ENCODE measurements around a stretch of chr7.

DNA sequence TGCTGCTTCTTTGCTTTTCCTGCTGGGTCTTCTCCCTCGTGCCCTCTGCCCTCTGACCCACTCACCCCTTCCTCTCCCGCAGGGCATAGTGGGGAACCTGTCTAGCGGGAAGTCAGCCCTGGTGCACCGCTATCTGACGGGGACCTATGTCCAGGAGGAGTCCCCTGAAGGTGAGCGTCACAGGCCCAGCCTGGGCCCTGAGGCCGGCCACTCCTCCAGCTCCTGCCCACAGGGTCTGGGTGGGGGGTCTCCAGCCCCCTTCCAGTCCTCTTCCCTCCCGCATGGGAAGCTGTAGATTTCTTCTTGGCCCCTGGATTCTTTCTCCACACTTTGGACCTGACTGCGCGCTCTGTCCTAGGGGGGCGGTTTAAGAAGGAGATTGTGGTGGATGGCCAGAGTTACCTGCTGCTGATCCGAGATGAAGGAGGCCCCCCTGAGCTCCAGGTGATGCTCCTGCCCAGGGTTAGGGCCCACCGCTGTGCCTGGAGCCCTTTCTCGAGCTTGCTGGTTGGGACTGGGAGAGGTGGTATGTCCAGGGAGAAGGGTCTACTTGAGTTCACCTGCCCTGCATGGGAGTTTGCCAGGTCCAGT, 30.8 kb downstream of the AGAP3 start:
- PRO-cap, result no peak

DNA sequence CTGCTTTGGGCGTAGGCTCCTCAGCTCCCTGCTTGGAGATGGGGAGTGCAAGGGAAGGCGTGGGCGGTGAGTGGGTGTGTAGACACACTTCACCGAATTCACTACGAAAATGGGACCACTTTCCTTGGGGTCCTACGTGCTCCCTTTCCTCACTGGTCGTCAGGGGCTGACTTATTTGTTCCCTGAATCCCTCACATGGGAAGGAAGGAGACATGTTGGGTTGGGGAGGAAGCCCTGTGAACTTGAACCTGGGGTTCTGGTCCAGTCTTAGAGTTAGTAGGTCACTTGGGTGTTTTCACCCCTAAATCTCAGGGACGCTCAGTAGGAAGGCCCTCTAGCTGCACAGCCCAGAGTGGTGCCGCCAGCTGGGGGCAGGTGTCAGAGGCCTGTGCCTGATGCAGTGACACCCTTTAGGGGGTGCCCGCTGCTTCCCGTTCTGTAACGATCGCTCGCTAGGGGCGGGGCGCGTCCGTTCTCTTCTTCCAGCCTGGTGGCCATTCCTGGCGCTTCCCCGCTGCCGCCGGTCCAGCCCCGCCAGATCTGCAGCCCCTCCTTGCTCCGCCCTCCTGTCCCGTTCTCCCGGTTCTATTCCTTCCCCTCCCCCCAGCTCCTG, 39.0 kb downstream of the AGAP3 start:
- PRO-cap, result no peak

- PRO-cap, result no peak
Observed at GRCh38 chr7:151243346-151243660, 5.2 kb downstream of the SMARCD3 start.

DNA sequence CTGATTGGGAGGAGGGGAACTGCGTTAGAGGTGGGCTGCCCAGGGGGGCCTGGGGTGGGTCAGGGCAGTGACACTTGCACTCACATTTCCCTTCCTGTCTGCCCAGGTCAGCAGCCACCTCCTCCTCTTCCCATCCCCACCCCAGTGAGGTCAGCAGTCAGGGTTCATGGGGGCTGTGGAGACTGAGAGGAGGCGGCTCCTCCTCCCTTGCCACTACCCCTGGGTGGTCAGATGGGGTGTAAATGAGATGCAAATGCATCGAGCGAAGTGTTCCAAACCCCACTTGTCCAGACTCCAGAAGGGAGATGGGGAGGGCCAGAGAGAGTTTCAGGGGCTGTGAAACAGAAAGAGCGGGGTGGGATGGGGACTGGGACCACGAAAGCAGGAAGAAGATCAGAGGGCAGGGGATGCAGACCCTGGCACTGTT, 2.0 kb downstream of the SMARCD3 start:
- PRO-cap, result no peak

GRCh38 chr7:151276746-151277773, 28.6 kb upstream of the SMARCD3 start:
- PRO-cap, result bidirectional peak, plus-strand start at chr7:151277250, minus-strand start at chr7:151277149

GRCh38 chr7:151304912-151305278, 36.7 kb upstream of the NUB1 start:
- PRO-cap, result bidirectional peak, plus-strand start at chr7:151305137, minus-strand start at chr7:151305035

DNA sequence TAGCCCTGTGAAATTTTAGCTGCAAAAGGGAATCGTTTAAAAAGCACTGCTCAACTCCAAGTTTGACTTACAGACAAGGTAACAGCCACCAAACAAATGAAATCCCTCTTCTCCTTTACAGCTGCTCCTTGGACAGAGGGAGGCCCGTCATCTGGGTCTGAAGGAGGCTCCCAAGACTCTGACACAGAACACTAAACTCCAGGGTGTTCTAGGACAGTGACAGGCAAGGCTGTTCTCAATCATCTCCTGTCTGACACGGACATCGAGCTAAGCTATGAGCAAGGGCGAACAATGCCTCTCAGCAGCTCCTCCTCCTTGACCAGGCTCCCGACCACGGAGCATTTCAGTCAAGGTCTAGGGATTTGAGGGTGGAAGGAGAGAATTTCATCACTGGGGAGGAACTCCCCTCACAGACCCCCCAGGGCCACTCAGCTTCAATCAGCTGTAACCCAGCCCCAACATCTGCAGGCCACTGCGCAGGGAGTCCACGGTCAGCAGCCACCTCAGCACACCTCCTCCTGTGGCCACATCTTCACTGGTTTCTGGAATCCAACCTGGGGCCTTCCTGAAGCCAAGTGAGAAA, 26.2 kb upstream of the CRYGN start:
- PRO-cap, result no peak

DNA sequence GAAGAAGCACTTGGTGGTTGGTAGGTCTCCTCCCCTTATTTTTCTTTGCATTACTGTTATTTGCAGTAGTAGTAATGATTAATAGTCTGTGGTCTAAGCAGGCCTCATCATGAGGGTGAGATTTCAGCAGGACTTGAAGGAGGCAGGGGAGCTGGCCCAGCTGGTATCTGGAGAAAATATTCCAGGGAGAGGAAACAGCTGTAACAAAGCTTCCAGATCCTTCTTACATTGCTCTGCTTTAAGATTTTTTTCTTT, 31.0 kb upstream of the RHEB start:
- PRO-cap, result no peak

DNA sequence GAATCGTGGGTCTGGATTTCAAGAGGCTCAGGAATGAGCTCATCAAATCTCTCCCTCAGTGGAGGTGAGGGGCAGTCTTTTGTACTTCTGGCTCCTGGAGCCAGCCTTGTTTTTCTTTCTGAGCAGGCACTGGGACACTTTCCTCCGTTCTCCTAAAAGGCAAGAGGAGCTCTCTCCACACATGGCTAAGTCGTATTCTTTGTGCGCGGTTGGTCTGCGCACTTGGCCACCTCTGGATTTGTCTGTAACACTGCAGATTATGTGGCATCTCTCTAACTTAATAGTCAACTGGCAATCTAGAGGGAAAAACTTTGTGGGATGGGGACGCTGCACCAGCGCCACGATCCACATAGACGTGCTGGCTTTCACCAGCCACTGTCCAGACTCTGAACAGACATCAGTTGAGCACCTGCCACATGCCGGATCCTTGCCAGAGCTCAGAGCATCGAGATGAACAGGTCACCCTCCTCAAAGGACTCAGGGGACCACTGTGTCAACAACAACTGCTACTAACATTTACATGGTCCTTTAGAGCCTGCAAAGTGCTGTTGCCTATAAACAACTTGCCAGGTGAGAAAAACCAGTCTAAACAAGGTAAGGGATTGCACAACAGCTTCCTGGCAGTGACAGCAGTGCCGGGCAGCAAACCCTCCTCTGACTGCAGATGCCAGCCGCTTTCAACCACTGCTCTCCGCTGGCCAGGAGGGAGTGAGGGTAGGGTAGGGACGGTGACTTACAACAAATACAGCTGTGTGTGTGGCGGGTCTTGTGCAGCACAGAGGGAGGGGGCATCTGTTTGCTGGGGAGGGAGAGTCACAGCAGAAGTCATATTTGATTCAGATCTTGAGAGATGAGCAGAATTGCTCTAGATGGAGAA, 32.6 kb upstream of the RHEB start:
- PRO-cap, result no peak

- PRO-cap, result no peak
Observed at GRCh38 chr7:151553127-151553768, 33.6 kb upstream of the RHEB start.

DNA sequence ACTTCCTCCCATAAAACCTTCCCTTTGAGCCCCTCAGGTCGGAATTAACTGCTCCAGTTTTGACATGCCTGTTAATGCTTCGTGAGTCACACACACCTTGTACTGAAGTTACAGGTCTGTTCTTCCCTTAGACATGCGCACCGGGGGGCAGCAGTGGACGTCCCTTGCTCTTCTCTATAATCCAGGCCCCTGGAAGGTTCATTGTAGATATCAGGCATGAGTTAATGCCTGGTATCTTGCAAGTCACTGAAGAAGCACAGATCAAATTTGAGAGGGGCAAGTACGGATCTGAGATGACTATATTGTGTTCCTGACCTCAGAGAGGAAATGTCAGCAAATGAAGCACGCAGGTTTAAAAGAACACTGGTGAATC, 88.6 kb upstream of the RHEB start:
- PRO-cap, result no peak

DNA sequence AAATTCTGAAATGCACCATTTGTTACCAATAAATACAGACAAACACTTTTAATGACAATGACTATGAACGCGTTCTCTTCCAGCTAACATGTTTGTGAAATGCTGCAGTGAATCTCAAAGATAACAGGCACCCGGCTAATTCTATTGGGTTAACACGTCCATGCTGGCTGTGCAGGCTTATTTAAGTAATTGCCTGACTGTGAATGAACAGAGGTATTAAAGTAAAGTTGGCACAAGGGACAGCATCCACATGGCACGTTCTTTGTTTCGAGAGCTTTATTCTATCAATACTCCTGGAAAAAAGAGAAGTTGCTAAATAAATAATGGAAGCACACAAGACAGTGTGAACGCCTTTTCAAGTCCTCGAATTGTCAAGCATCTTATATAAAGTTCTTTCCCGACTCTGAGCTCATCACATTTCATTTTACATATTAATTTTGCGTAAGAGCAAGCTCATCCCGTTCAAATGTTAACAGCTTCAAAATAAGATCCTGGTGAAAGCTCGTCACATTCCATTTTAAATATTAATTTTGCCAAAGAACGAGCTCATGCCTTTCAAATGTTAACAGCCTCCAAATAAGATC, 111.3 kb upstream of the RHEB start:
- PRO-cap, result no peak

GRCh38 chr7:151632801-151633559, 113.3 kb upstream of the RHEB start:
- PRO-cap, result no peak

DNA sequence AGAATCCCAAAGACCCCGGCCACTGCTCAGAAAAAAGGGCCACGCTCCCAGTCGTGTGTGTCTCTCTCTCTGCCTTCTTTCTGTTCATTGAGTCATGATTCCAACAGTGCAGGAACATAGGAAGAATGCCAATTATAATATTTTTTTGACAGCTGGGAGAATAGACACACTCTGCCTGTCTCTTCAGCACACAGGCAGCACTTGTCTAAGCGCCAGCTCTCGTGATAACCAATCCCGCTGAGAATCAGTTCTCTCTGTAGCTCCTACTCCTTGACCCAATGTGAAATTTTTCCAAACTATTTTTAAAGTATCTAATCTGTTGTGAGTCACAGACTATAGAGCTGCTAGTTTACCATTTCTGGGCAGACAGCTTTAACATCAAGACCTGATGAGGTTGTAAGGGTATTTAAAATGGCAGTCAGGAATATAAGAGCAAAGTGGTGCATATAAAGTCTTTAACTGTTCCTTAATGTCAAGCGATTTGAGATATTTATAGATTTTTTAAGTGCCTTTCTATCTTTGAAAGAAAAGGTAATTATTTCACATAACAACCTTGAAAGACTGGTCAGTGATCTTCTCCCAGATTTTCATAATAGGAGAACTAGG, 145.8 kb upstream of the RHEB start:
- PRO-cap, result no peak

- PRO-cap, result no peak
Observed at GRCh38 chr7:151695805-151696324, 176.2 kb upstream of the RHEB start.

- PRO-cap, result no peak
Observed at GRCh38 chr7:151699902-151700519, 176.9 kb downstream of the PRKAG2 start.

GRCh38 chr7:151708699-151709041, 168.2 kb downstream of the PRKAG2 start:
- PRO-cap, result no peak

DNA sequence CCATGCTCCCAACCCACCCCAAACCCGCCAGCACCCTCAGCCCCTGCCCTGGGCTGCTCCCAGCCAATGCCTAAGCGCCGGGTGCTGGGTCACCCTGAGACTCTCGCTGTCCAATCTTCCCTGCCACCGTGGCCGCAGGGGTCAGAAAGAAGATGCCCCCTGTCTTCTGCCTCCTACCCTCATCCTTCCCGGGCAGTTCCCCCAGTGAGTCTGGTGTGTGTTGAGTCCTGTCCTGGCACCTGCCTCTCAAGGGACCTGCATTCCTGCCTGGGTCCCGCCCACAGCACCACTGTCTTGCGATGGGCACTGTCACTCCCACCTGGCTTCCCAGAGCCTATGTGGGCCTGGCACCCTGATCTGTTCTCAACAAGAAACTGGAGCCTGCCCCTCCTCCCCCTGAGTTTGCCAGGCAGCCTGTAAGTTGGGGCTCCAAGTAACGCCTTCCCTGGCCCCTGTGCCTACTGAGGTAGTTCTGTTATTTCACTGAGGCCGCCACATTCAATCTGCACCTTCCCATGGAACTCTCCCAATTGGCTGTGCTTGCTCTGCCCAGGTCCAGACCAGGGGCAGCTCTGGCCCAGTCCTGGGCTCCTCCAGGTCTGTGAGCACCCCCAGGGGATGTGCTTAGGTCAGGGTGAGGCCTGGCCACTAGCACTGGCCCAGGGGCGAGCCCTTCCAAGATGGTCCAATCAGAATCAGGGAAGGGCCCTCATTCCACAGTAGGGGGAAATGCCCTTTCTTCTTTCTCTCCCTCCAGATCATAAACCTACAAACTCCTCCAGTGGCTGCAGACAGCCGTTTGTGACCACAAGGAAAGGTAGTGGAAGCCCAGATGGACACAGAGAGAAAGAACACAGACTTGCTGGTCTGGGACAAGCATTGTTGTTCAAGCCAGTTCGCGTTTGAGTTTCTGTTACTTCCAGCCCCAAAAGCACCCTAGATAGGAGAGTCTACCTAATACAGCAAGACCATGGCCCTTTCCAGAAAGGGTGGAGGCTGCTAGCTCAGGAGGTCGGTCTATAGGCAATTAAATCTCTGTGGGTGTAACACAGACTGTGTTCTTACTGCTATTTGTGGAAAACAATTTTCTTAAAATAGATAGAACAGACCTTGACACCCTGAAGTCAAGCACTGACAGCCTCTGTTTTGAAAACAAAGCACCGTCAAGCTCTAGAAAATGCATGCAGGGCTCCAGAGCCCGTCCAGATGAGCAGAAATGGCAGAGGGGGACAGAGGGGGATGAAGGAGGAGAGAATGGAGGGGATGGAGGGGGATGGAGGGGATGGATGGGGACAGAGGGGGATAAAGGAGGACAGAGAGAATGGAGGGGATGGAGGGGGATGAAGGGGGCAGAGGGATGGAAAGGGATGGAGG, 157.0 kb downstream of the PRKAG2 start:
- PRO-cap, result no peak

DNA sequence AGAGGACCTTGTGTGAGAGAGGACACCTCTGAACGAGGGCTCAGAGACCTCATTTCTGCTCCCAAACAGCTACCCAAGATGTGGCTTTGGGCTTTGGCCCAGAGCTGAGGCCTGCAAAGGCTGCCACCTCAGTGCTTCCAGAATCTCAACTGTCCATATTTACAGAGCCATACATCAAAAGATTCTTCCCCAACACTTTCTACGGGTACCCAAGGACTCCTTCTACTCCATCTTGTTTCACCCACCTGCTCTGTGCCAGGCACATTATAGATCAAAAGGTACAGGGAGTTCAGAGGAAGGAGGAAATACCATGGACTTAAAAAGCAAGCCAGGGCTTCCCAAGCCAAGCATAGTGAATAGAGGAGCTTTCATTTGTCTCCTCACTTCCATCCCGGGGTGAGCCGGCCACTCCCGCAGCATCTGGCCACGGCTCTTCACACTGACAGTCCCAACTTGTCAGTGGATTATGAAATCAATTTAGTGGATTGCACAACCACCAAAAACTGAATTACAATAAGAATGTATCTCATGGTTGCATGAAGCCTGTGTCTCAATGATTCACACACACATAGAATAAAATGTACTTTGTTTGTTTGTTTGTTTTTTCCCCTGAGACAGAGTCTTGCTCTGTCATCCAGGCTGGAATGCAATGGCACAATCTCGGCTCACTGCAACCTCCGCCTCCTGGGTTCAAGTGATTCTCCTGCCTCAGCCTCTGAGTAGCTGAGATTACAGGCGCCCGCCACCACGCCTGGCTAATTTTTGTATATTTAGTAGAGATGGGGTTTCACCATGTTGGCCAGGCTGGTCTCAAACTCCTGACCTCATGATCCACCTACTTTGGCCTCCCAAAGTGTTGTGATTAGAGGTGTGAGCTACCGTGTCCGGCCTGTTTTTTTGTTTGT, 79.3 kb downstream of the PRKAG2 start:
- PRO-cap, result no peak

- PRO-cap, result no peak
Observed at GRCh38 chr7:151850570-151850819, 26.4 kb downstream of the PRKAG2 start.